ENCODE results near the genes MOCS3 and NFATC2.

- PRO-cap = bidirectional peak, plus-strand start at chr20:50958833, minus-strand start at chr20:50958532
- RAMPAGE, long total RNA, 3 experiments = start-site peak on the plus strand in 3 of 3 experiments, at chr20:50958811-50958836 at its widest, 15 to 23 reads per replicate
Measured at GRCh38 chr20:50958655-50959667, at the start of gene MOCS3. Gene MOCS3 (plus strand): TSS chr20:50958818.

DNA sequence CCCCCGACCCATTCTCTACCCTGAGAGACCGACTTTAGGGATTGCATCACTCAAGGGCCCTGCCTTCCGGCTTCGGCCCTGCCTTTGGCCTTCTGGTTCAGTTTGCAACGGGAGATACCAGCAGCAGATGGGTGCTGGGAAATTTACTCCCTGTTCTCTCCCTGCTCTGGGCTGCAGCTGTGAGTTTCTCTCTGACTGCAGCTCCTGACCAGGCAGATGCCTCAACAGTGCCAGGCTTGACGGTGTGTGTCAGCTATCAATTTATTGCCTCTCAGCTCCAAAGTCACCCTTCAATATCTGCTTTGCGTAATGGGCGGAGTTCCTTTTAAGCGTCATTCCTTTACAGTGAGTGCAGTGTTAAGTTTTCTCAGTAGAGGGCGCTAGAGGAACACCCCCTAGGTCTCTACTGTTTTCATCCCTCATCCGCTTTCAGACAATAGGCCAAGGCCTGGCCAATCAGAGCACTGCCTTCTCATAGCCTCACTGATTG lies 30.1 kb downstream of the KCNG1 start:
- PRO-cap = no peak
- RAMPAGE, long total RNA, 3 experiments = no peak in any of the 3 experiments

DNA sequence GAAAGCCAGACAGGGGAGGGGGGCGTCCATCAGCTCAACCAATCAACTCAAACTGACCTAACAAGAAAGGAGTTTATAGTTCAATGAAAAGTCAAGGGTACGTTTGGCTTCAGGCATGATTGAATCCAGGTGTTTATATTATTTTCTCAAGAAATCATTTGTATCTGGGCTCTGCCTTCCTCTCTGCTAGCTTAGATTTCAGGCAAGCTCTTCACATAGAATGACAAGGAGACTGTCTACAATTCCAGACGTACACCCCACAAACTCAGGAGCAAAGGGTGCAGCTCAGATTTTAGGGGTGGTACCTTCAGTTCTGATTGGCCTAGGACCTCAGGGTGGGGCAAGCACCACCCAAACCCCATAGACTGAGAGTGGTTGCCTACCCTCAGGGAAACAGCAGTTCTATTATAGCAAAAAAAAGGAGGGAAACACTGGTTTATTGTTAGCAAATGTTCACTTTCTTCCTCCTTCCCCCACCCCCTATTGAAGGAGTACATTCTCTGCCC lies 256.0 kb downstream of the NFATC2 start:
- PRO-cap = no peak
- RAMPAGE, long total RNA, 3 experiments = no peak in any of the 3 experiments

- PRO-cap = no peak
- RAMPAGE, long total RNA, 3 experiments = no peak in any of the 3 experiments
Measured at GRCh38 chr20:51491906-51493238, 50.1 kb downstream of the NFATC2 start.

DNA sequence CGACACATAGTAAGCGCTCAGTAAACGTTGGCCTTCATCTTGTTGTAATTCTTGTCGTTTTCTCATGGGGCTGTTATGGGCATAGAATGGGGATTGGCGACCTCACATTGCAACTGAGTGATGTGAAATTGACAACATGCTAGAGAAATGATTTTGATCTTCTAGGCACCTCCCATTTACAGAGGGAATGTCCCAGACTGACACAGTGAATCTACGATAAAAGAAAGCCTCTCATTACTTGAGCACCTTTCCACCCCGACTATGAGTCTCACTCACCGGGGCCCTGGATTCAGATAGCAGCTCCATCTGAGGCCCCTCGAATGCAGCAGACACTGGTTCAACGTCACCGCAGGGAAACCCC lies 49.2 kb downstream of the NFATC2 start:
- PRO-cap = no peak
- RAMPAGE, long total RNA, 3 experiments = no peak in any of the 3 experiments

GRCh38 chr20:51507593-51507792 lies 35.0 kb downstream of the NFATC2 start:
- PRO-cap = no peak
- RAMPAGE, long total RNA, 3 experiments = no peak in any of the 3 experiments

DNA sequence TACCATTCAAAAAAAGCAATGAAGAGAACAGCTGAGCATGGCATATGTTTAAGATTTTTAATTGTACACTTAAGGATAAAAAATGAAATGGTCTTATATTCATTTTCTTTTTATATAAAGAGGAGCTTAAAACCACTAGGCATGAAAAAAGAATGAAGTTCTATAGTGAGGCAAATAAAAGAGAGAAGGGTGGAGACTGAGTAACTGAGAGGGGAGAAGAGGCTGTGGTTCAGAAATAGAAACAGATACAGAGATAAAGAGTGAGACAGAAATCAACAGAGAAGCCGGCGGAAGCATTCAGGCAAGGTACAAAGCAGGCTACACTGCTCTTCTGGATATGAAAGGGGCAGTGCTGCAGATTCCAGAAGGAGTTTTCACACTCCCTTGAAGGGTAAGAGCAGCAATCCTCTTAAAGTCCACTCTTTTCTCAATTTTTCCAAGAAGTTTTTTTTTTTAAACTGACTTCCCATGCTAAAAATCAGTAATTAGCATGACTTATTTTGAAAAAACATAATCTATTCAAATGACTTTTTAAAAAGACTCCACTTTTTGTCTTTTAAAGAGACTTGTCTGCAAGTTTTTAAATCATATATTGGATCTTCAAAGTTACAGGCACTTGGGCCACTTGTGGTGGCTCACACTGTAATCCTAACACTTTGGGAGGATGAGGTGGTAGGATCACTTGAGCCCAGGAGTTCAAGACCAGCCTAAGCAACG lies 29.8 kb downstream of the NFATC2 start:
- PRO-cap = no peak
- RAMPAGE, long total RNA, 3 experiments = no peak in any of the 3 experiments

- PRO-cap = bidirectional peak, plus-strand start at chr20:51542890, minus-strand start at chr20:51542683
- RAMPAGE, long total RNA, 3 experiments = no peak in any of the 3 experiments
Measured at GRCh38 chr20:51541928-51543012, at the start of gene NFATC2. Gene NFATC2 (minus strand): TSS chr20:51542719.

GRCh38 chr20:51678102-51678976 lies 89.9 kb downstream of the ATP9A start:
- PRO-cap = no peak
- RAMPAGE, long total RNA, 3 experiments = no peak in any of the 3 experiments

DNA sequence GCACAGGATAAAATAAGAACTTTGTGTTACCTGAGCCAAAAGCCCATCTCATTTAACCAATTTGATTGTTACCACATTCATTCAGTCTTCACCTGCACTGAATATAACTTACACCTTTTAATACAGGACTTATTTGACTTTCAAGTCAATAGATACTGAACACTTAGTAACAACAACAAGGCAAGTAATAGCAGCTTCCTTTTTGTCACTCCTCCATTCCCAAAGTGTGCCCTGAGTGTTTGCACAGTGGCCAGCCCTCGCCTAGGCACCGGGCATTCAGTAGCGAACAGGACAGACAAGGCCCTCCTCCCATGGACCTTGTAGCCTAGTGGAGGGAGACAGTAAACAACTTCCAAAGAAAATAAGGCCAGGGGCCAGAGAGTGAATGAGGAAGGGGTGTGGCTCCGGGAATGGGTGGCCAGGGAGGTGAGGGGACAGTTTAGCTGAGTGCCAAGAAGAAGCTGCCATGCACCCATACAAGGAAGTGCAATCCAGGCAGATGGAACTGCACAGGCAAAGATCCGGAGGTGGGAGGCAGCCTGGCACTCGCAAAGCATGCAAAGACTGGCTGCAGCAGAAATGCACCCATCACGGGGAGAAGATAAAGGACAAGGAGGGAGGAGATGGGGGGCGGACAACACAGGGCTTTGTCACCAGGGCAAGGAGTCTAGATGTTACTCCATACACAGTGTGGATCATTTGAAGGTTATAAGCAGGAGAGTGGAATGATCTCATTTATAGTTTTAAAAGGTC lies 32.4 kb downstream of the ATP9A start:
- PRO-cap = no peak
- RAMPAGE, long total RNA, 3 experiments = no peak in any of the 3 experiments

GRCh38 chr20:51747226-51747666 lies 20.9 kb downstream of the ATP9A start:
- PRO-cap = no peak
- RAMPAGE, long total RNA, 3 experiments = no peak in any of the 3 experiments

GRCh38 chr20:51749623-51749998 lies 18.6 kb downstream of the ATP9A start:
- PRO-cap = no peak
- RAMPAGE, long total RNA, 3 experiments = no peak in any of the 3 experiments

DNA sequence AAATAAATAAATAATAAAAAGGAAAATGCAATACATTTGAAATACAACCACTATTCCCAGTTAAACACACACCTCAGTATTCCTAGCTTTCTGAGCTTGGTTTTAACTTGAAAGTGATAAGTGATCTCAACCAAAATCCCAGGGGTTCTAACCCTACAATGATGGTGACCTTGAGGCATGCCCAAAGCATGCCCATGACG lies 96.9 kb downstream of the ZFP64 start:
- PRO-cap = no peak
- RAMPAGE, long total RNA, 3 experiments = no peak in any of the 3 experiments

GRCh38 chr20:52946043-52946475 lies 26.1 kb upstream of the TSHZ2 start:
- PRO-cap = no peak
- RAMPAGE, long total RNA, 3 experiments = no peak in any of the 3 experiments

- PRO-cap = no peak
- RAMPAGE, long total RNA, 3 experiments = no peak in any of the 3 experiments
Measured at GRCh38 chr20:52948423-52948724, 23.8 kb upstream of the TSHZ2 start.

- PRO-cap = no peak
- RAMPAGE, long total RNA, 3 experiments = start-site peak on the plus strand in 1 of 3 experiments, at chr20:53117752-53118086 at its widest, 5 reads per replicate
Measured at GRCh38 chr20:53117731-53118291, 145.7 kb downstream of the TSHZ2 start.

DNA sequence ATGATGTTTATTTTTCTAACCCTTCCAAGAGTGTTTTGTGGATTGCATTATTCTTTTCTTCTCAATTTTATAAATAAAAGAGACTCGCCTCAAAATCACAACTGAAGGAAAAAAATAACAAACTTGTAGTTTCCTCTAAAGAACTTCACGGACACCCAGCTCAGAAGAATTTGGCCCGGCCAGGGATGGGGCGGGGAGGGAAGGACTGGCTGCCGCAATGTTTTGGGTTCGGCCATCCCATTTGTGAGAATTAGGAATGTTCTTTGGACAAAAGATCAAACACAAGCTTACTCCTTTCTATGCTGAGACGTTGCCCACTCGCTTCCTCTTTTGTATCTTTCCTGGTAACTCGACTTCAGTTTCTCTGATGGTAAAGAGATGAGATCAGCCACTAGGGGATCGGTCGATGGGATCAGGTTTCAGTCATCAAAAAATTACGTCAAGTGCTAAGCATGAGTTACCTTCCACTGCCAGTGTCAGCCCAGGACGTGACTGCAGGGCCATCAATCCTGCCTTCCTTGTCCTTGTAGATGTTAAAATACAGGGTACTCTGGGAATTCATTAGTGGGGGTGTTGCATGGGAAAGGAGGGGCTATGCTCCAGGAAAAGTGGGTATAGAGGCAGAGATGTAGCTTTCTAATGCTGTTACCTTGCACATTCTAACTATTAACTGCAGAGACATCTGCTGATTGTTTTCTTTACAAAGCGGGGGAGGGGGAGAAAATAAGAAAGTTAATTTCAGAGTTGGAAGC lies 190.1 kb downstream of the TSHZ2 start:
- PRO-cap = bidirectional peak, plus-strand start at position 467 of the sequence, minus-strand start at position 340 of the sequence
- RAMPAGE, long total RNA, 3 experiments = no peak in any of the 3 experiments

- PRO-cap = no peak
- RAMPAGE, long total RNA, 3 experiments = no peak in any of the 3 experiments
Measured at GRCh38 chr20:53216801-53217658, 244.9 kb downstream of the TSHZ2 start.

DNA sequence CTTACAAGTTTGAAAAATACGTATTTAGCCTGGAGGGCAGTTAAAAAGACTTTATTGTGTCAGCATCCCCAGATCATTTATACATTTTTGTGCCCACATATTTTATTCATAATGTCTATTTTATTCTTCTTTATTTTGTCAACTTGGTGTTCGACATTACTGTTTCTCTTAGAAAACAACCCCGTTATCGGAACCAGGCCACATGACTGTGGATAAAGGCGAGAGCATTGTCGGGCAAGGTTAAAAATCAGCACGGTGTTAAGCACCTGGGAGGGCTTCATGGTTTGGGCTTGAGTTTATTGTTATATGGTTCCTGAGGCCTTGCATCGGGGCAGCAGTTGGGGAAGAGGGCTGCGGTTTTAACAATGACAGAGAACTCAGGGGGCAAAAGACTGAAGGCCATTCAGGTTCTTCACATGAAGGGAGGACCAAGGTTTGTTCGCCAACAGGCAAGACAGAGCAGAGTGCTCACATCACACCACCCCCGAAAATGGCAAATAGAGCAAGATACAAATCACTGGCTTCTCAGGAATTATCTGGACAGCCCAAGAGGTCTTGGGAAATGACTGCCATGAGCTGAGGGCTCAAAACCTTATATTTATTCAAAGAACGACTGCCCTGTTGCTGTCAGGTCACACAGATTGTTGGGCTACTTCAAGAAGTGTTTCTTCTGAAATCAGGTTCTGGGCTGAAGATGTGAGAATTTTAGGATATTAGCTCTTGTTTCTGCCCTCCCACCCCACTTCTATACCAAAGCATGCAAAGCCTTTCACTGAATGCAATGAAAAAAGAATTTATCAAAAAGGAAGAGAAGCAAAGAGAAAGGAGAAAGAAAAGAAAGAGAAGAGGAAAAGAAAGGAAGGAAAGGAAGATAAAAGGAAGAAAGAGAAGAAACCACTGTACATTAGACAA lies 284.8 kb downstream of the ZNF217 start:
- PRO-cap = no peak
- RAMPAGE, long total RNA, 3 experiments = start-site peak on the plus strand in 1 of 3 experiments, centred at positions 587 to 768 of the sequence, 7 to 14 reads per replicate

DNA sequence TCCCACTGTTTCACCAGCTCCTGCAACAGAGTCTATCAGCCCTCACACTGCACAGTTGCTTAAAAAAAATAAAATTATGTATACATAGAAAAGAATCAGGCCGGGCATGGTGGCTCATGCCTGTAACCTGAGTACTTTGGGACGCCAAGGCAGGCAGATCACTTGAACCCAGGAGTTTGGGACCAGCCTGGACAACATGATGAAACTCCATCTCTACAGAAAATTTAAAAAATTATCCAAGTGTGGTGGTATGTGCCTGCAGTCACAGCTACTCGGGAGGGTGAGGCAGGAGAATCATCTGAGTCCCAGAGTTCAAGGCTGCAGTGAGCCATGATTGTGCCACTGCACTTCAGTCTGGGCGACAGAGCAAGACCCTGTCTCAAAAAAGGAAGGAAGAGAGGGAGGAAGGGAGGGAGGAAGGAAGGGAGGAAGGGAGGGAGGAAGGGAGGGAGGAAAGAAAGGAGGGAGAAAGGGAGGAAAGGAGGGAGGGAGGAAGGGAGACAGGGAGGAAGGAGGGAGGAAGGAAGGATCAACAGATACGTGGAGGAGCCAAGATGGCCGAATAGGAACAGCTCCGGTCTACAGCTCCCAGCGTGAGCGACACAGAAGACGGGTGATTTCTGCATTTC lies 90.2 kb downstream of the ZNF217 start:
- PRO-cap = no peak
- RAMPAGE, long total RNA, 3 experiments = no peak in any of the 3 experiments